Osteocyte (in vitro differentiated cells): ENCODE results near the genes KLHDC9 and DEDD.

DNA sequence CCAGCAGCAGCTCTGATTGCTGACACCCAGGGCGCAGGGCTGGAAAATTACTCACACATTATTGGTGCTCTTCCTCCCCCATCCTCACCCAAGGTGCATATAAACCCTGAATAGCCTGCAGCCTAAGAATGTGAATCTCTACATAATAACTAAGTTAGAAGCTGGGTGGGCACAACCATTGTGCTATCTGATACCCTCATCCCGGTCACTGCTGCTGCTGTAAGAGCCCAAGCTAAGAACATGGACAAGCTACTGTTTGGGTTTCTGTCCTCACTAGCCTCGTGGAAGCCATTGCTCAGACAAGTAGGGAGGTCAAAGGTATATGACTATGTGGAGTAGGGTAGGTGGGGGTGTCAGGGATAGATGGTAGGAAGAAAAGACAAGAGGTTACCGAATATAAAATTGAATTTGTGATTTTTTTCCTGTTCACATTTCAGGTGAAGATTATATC, 21.3 kb upstream of the OR10J5 start:
- PRO-cap: no peak

GRCh38 chr1:159587992-159588794, 567 bp downstream of the APCS start:
- PRO-cap: no peak

DNA sequence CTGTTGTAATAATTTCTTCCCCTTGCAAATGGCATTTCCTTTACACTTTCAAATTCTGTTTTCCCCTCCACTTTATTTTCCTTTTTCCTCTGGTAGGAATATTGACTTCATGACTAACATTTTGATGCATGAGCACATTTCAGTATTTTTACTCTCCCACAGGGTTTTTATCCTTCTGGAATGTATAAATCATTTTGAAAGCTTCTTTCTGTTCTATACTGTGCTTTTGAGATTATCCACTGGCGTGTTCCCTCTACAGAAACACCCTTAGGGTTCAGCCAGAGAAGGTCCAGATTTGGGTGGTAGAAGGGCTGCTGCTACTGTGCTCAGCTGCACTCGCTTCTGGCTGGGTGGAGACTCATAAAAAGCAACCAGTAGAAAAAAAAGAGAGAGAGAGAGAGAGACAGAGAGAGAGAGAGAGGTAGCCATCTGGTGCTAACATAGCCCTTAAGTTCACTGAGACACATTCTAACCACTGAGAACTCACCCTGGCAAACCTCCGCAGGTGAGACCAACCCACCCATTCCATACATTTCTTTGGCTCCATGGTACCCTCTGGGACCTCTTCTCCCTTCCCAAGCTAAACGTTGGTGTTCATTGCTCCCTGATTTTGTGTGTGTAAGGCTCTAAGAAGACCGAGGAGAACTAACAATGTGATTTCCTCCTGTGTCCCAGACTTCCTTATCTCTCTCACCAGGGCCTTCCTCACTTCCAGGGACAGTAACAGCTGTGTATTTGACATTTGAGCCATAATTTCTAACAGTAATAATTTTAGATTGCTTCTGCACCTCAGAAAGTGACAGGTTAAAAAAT, 7.1 kb downstream of the APCS start:
- PRO-cap: no peak

GRCh38 chr1:160294283-160294878, 9.4 kb upstream of the PEX19 start:
- PRO-cap: no peak

GRCh38 chr1:160407682-160409022, 7.8 kb downstream of the VANGL2 start:
- PRO-cap: no peak

- PRO-cap: no peak
Observed at GRCh38 chr1:160420668-160421260, 20.4 kb downstream of the VANGL2 start.

GRCh38 chr1:160453473-160454028, 53.2 kb downstream of the VANGL2 start:
- PRO-cap: no peak

DNA sequence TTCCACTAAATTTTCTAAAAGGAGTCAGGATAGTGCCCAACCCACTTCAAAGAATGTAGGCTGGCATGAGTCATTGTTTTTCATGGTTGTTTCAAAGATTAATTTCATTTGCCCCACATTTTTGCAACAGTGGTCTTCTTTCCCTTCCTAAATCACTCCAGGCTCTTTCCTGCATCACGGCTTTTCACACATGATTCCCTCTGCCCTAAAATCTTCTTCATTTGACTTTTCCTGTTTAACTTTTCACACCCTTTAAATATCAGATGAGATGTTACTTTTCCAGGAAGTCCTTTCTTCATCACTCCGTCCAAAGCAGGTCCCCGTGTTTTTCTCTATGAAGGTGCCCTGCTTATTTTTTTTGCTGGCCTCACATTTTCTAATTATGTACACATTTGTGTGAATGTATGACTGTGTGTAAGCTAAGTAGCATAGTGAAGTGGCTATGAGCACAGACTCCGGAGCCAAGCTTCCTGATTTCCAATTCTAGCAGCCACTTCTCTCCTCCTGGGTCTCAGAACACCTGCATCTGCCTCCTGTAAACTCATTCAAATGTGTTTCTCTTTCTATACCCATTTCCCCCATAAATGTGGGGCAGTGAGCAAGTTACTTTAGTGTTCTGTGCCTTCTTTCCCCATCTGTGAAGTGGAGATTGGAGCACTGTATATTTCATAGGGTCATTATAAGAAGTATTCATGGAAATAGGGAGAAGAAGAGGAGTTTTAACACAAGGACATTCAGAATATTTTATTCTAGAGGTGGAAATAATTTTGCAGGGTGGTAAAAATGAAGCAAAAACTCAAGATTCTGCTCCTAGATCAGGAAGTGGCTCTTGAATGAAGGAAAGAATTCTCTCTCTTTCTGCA, 2.1 kb downstream of the SLAMF6 start:
- PRO-cap: no peak

DNA sequence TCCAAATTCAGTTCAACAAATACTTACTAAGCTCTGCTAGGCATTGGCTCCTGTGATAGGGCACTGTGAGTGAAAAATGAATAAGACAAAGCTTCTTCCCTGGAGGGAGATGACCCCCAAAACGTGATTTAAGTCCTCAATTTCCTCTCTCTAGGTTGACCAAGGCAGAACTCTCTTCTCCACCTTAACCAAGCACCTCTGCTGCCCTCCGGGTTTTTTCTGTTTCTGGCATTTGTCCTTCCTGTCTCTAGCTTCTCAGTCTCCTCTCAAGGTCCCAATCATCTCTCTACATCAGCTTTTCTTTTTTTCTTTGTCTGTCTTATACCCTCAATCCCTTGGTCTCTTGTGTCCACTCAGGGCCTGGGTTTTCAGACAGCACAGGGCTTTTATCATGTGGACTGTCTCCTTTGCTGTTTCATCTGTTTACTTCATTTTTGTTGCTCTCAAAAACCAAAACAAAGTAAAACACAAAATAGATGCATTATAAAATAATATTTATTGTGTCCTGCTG, 17.6 kb upstream of the SLAMF6 start:
- PRO-cap: no peak

- PRO-cap: no peak
Observed at GRCh38 chr1:160549121-160549786, 26.2 kb upstream of the SLAMF6 start.

DNA sequence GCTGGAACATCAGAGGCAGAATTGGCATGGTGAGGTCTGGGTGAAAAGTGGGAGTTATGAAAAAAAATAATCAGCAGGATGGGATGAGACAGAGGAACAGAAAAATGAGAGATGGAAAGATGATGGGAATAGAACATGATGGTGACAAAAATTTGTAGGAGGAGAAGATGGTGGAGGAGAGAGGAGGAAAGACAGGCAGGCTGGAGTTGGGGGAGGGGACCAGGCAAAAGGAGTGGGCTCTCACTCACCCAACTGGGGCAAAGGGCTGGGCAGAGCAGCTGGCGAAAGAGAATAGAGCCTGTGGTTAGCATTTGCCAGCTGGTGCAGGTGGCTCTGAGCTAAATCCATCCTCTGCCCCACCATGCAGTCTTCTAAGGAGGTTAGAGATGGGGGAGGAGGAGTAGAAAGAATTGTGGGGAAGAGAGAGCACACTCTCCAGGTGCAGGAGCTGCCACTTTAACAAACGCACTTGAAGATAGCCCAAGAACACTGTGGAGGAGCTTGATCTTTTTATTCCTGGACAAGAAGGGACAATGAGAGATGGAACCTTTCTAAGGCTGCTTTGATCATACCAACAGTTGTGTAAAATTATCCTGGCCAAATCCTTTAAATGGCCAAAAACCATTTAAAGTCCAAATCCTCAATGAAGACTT, 27.6 kb upstream of the SLAMF1 start:
- PRO-cap: no peak

GRCh38 chr1:160925797-160926351, 28.7 kb downstream of the ITLN2 start:
- PRO-cap: no peak

DNA sequence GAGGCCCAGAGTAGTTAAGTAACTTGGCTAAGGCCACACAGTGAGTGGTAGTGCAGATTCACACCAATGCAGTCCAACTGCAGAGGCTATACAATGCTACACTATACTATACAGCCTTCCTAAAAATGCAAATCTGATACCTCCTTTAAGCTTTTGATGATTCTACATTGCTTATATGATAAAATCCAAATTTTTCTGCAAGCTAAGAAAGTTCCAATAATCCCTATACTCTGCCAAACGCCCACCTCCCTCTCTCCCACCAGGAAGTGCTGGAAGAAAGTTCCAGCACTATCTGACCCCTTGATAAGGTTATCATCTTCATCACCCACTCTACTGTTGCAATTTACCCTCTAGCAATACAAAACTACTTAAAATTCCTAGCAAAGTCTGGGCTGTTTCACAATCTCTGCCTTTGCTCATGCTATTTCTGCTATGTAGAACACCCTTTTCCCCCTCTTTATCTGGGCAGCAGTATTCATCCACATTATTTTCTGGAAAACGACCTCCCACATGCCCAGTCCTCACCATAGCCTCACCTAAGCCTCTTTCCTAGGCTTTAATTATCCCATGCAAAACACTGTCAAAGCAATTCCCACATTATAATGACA, 12.2 kb downstream of the F11R start:
- PRO-cap: no peak

- PRO-cap: no peak
Observed at GRCh38 chr1:161017459-161018163, 3.3 kb downstream of the F11R start.

DNA sequence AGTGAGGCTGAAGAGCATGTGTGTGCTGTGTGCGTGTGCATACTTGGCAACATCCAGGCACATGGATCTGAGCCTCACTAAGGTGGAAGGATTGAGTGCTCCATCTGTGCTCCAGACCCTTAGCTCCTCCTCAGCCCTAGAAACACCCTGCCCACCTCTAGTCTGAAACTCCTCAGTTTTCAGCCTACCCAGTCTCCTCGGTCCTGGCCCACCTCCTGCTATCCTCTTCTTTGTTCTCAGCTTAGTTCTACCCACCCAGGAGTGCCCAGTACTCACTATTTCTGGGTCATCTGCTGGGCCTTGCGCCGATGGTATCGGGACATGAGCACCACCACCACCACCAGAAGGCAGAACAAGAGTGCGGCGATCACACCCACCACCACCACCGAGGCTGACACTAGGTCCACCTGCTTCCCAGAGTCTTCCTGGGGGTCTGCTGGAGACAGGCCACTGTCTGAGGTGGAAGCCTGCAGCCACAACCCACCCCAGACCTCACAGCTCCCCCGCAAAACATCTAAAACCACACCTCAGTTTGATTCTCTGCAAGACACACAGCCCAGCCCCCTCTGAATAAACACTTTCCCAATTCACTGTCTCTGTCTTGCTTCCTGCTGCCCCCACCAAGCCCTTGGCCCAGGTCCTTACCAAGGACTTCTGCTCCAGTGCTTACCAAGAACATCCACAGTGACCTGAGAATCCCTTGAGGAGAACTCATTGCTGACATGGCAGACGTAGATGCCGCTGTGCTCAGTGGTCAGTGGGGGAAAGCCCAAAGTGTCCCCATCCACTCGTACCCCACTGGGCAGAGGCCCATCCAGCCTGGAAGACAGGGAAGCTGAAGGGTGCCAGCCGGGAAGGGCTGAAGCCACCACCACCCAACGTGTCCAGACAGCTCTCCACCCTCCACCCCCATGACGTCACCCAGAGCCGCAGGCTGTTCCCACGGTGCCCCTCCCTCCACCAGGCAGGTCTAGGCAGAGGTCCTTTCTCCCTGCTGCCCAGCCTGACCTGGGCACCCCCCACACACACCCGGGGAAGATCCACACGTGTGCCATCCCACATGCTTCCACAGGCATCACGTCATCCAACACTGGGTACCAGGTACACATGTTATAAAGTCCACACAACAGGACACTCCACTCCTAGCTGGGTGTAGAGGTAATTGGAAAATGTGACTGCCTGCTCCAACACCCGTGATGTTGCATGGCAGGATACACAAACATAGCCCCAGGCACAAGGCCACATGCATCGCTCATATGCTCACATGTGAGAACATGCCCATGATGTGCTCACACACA, 4.7 kb upstream of the ARHGAP30 start:
- PRO-cap: no peak

DNA sequence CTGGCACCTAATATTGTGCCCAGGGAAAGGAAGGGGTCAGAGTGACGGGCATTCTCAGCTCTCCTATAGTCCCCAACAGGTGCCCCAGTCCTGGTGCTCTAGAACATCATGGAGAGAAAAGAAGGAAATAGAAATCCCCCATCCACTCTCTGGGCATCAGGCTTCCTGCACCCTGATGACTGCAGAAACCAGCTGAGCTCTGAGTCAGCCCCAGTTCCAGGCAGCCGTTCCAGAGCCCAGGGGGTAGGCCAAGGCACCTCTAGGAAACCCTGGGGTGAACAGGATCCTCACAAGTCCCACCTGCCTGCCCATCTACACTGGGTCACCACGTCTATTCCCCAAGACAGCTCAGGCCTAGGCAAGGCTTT, 777 bp downstream of the NECTIN4 start:
- PRO-cap: no peak

DNA sequence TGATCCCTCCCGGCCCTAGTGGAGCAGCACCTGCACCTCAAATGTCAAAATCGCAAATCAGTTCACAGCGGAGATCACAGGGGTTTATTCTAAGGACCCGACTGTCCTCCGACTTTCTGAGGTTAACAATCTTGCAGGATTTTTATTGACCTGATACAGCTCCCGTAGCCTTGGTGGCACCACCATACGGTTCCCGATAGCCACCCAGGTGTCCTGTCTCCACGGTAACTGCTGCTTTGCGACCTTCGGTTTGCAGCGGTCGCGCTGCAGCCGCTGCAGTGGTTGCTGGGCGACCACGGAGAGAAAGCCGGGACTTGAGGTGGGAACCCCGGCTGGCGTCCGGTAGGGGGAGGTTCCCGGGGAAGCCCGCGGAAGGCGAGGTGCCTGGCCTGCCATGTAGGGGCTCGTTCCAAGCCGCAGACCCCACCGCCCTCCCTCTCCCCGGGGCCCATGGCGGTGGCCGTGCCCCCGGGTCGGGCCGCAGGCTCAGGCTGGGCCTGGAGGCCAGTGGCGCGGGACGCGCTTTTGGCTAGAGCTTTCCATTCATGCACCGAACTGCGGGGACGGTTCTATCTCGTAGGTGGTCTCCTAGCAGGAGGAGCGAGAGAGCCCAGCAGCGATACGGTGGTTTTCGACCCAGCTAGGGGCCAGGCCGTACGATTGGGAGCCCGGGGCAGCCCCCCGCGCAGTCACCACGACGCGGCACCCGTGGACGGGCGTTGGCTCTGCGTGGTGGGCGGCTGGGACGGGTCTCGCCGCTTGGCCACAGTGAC, at the start of gene KLHDC9:
TSS of gene KLHDC9 (plus strand) at position 276 of the 773 bp plus-strand sequence.
- PRO-cap: bidirectional peak, plus-strand start at position 276 of the sequence, minus-strand start at position 230 of the sequence

DNA sequence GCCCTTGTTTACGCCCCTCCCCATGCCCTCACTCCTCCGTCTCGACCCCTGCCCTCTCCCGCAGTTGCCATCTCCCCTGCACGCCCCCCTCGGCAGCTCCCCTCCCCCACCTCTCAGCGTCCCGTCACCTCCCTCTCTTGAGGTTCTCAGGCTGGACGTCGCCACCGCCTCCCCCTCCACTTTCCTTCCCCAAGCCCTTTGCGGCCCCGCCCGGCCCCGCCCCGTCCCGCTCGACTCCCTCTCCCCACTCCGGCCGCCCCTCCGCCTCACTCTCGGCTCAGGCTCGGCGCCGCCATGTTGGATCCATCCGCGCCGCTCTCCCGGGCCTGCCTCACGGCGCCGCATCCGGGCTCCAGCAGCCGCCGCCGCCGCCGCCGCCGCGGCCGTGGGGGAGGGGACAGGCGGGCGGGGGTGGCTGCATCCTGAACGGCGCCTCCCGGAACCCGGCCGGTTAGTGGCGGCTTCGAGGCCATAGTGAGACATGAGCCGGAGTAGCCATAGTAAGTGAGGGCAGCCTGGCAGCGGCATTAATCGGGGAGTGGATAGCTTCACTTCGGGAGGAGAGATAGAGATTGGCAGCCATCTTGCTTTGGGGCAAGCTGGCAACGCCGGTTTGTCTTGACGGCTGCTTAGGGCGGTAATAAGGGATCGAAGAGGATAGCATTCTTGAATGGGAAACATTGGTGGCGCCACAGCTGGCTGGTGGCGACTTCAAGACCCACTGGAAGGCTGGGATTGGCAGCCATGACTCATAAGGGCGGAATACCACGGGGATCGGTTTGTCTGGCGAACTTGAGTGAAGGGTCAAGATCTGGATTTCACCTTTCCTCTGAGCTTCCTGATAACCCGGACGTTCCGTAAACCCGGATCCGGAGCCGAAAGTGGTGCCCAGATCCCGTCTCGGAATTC, at the start of gene DEDD:
TSS of gene DEDD (minus strand) at position 387 of the 909 bp plus-strand sequence.
- PRO-cap: bidirectional peak, plus-strand start at position 269 of the sequence, minus-strand start at position 328 of the sequence; bidirectional peak, plus-strand start at position 752 of the sequence, minus-strand start at position 746 of the sequence

DNA sequence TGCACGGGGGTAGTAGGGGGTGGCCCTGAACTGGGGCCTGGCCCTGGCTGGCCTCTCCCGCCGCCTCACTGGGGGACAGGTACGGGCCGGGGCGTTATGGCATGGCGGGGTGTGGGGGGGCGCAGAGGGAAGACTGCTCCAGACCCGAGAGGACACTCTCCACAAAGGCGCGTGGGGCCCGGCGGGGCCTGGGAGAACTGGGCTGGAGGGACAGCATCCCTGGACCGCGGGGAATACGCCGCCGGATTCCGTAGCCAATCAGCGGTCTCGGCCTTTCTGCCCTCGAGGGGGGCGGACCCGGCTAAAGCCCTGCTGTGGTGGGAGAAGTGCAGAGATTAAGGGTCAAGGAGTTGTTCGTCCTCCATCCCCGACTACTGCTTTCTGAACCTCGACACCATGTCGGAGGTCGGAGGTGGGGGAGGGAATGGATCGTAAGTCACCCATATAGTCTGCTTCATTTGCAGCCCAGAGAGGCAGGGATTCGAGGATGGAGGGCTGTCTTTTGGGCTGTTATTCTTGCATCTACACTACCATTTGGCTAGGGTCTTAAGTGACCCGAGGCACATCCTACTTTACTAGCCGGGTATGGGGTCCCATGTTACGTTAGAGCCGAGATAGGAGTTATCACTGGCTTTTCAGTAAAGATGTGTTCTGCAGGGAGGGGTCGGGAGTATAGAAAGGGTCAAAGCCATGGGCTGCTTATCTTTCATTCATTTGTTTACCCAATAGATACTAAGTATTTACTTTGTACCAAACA, 478 bp downstream of the USP21 start:
- PRO-cap: no peak

- PRO-cap: bidirectional peak, plus-strand start at chr1:161165828, minus-strand start at chr1:161165901; bidirectional peak, plus-strand start at chr1:161166126, minus-strand start at chr1:161165982
Observed at GRCh38 chr1:161165780-161166179, 446 bp upstream of the PPOX start.